AG08470 (cell line): ENCODE measurements around a stretch of chr5.

- RRBS: no CpG with 5 or more reads among the region's 19 CpGs
Observed at GRCh38 chr5:83799089-83799514, 78.4 kb upstream of the HAPLN1 start.

- RRBS: no CpG with 5 or more reads among the region's 48 CpGs
Observed at GRCh38 chr5:84381793-84382998, 2.5 kb downstream of the EDIL3 start.

GRCh38 chr5:85647356-85648348 is 970.1 kb upstream of the COX7C start:
- RRBS: no CpG with 5 or more reads among the region's 27 CpGs

- RRBS: no CpG with 5 or more reads among the region's 11 CpGs
Observed at GRCh38 chr5:86570635-86571071, 47.1 kb upstream of the COX7C start.

- RRBS: no CpG with 5 or more reads among the region's 4 CpGs
Observed at GRCh38 chr5:87251553-87251802, 16.2 kb upstream of the RASA1 start.

DNA sequence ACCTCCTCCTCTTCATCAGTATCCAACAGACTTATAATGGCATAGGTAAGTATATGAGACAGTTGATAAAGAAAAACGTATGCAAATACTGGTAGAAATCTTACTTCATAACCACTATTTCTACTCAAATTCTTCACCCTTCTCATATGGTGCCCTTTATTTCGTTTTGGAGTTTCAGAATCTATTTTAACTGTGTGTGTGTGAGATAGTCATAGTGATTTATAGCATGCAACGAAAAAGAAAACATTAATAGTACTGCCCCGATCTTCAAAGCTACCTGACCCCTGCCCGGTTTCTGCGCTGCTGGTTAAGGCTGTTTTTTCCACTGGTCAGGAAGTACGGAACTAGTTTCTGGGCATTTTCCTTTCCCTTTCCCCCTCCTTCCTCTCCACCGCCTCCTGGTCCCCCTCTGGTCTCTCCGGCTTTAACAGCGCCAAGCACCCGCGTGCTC is 536 bp upstream of the RASA1 start:
- RRBS: 2% methylated on average over 4 of the region's 12 CpGs

DNA sequence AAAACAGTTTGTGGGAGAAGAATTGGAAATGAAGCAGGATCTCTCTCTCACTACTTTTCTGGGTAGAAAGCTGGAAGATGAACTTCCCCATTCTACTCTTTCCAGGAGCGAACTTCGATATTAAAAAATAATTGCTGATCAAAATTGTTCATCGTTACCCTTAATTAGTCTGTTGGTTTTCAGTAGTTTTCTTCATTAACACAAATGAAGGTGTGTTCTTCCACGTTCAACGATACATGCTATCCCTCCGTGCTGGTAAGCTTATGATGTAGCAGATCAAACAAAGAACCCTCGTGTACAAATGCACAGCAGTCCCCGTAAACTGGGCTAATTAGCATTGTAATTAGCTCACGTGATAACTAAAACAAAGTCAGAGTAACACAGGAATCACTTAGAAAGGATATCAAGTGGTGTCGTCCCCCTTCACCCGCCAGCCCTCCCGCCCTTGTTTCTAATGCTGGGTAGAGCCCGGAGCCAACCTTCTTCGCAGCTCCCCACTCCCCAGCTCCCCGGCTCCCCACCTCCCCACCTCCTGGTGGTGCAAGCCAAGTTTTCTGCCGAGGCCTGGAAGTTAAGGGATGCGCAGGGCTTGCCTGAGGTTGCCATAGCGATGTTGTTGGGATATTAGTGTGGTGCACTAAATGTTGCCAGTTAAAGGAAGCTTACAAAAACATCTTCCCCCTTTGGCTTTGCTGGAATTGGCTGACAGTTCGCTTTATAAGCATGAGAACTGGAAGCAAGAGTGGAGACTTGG is 357.8 kb upstream of the CCNH start:
- RRBS: no CpG with 5 or more reads among the region's 19 CpGs

DNA sequence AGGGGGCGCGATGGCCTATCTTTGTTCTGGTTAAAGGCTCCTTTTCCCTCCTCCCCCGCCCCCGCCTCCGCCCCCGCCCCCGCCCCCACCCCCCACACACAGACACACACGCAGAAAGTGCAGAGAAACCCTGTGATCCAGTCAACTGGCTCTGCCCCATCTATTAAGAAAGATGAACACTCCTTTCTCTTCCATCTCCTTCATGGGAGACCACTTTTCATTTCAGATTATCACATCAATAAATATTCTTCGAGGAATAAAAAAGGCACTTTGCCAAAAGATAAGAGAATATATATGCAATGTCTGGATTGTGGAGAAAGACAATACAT is 127.0 kb downstream of the TMEM161B start:
- RRBS: no CpG with 5 or more reads among the region's 9 CpGs

DNA sequence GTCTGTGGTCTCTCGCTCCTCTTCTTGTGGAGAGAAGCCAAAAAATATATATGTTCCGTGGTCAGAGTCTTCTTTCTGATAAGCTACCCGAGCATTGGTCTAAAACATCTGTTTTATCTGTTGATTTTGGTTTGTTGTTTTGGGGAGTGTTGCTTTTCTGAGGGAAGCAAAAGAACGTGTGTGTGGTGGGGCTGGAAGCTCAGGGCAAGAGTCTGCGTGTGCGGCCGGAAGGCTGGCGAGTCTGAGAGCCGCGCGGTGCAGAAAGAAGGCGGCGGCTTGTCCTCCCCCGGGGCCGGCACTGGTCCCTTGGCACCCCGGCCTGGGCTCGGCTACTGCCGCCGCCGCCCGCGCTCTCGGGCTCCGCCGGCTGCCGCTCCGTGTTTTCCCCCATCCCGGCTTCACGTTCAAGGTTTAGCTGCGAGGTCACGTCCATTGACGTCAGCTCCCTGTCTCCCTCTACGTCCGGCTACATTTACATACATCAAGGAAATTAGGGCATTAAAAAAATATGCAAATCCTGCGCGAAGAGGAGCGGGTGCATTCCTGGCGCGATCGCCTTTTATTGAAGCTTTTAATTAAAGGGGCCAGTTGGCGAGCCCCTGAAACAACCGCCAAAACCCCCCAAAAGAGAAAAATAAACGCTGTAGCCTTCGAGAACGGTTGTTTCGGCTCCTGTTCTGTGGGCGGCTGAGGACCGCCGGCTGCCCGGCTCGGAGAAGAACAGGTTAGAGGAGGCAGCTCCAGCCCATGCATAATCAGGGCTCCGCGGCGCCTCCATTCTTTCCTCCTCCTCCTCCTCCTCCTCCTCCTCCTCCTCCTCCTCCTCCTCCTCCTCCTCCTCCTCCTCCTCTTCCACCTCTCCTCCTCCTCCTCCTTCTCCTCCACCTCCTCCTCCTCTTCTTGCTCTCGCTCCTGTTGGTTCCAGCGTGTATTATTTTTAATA is 207.2 kb downstream of the MEF2C start:
- RRBS: 3% methylated on average over 25 of the region's 56 CpGs

DNA sequence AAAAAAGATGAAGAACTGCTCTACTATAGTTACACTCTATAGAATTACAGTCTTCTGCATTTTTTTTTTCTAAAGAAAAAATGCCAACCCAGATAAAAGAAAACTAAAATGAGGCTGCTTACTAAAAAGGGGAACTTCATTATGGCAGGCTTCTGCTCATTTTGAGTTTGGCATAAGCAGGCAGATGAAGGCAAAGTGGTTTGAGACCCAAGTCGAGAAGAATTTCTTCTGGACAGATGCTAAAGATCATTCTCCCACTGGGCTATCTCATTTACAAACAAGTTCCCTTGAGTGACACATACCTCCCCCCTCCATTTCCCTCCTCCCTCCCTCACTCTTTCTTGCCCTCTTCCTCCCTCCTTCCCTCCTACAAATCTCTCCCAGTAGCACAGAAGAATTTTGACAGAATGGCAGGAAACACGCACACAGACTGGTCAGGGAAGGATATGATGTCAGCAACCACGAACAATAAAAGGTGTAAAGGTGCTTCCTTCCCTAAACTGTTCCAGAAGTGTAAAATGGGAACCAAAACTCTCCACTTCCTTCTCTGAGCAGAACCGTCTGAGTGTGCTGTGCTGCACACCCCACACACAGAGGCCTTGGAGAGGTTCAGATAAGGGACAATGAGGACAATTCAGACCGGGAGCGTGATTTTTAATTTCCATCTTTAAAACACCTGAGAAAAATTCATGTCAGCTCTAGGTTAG is 55.9 kb downstream of the MEF2C start:
- RRBS: no CpG with 5 or more reads among the region's 6 CpGs

DNA sequence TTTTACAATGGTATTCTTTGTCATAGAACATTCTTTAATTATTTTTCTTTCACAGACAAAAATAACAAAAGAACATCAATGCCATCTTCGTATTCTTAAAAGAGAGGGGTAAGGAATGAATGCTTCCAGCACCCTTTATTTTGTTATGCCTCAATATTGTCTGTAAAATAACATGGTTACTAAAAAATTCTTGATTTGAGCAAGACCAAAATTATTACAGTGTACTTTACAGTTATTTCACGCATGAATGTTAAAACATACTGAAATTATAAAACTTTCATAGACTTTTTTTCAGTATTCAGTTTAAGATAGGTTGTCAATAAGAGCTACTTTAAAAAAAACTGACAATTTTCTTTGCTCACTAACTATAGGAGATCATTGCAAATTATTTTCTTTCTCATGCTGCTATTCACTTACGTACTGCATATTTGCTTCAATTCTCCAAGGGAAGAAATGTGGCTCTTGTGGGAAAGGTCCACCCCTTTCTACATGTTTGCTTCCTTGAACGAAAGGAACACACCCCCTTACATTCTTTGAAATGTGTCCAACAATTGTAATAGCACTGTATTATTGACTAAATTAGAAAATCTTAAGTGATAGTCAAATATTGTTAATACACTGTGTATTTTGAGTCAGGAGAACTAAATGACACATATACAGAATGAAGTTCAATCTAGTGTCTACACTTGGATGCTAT is 5.3 kb downstream of the MEF2C start:
- RRBS: no CpG with 5 or more reads among the region's 4 CpGs

DNA sequence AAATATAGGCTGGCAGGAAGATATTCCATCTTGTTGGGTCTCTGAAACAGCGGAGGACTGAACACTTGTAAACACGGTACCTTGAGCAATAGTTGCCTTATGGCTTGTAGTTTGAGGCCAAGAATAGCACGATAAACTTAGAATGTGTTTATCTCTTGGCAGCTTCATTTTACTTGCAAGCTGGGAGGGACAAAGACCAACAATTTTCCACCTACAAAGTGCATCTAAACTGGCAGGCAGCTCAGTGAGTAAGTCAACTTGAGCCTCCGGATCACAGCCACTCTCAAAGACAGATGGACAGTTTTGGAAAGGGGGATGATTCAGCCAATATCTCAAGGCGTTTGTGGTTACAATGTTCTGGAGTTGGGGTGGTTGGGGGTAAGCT is 652.6 kb downstream of the CETN3 start:
- RRBS: no CpG with 5 or more reads among the region's 5 CpGs

- RRBS: no CpG with 5 or more reads among the region's 4 CpGs
Observed at GRCh38 chr5:90516677-90518116, 12.2 kb downstream of the LYSMD3 start.

DNA sequence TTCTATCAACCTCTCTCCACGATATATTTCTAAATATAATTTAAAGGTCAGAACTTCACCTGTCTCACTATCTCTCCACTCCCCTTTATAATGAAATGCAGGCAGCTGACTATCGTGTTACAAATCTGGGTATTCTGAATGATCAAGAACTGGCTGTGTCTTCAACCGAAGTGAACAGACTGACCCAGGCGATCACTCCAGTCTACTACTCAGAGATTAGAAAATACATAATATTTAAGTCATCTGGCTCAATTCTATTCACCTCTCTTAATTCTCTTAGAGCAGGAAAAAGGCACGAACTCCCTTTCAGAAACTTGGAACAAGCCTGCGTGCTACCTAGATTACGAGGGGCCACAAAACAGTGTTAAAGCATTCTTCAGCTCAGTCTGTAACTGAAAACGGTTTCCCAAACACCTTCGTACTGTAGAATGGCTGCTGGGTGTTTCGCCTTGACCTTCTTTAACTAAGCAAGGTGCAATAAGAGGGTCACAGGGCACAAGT is 896 bp downstream of the LYSMD3 start:
- RRBS: no CpG with 5 or more reads among the region's 10 CpGs

DNA sequence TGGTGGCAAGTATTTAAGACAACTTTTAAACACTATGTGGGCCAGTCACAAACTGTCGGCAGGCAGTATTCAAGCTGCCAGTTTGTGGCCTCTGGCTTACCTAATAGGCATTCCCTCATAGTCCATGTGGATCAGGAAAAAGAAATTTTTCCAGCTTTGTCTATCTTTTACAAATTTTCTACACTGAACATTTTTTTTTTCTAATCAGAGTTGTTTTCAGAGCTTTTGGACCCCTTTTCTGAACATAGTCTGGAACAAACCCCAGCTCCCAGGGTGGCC is 262.8 kb downstream of the ARRDC3 start:
- RRBS: no CpG with 5 or more reads among the region's 1 CpG

DNA sequence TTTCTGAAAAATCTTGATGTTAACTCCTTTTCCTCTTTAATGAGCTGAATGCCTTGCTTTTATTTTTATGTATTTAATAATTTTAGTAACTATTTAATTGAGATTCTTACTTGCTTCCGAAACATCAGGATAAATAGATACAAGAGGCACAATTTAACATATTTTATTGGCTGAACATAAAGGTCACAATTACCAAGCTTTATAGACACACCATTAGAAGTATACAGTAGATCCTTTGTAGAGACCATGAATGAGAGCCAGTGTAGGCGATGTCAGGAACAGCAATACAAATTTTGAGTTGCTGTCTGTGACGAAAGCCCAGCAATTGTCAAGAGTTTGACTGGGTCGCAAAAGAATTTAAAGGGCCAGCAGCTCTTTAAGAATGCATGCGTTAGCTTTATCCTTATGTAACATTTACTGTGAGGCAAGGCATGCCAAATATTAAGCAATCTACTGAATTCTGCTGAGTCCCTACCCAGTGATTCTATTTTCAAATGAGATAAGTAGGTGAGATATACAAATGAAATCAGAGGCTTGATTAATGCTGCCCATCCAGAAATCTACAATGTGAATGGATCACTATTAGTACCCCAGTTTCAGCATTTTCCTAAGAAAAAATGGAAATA is 236.9 kb downstream of the ARRDC3 start:
- RRBS: no CpG with 5 or more reads among the region's 5 CpGs

GRCh38 chr5:91182666-91183277 is 200.3 kb downstream of the ARRDC3 start:
- RRBS: no CpG with 5 or more reads among the region's 8 CpGs

GRCh38 chr5:91212275-91213130 is 170.6 kb downstream of the ARRDC3 start:
- RRBS: no CpG with 5 or more reads among the region's 6 CpGs

DNA sequence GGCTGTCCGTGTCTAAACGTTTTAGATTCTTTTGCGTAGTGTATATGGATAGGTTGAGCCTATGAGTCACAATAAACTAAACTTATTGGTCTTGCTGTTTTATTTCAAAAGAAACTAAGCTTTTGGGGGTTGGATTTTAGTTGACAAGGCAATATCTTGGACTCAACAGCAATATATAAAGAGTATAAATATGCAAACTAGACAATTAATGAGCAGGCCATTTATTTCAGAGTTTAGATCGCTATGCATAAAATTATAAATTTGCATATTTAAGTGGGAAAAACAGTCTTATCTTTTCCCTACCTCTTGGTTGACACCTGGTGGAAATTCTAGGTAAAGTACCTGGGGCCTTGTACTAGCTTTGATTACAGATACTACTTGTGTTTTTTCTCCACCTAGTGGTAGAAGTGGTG is 1.6 kb upstream of the ARRDC3 start:
- RRBS: no CpG with 5 or more reads among the region's 4 CpGs

GRCh38 chr5:92641093-92641328 is 942.0 kb upstream of the NR2F1 start:
- RRBS: no CpG with 5 or more reads among the region's 2 CpGs